Thyroid gland (tissue), 7 donors: ENCODE measurements around the gene KLHDC3.

DNA sequence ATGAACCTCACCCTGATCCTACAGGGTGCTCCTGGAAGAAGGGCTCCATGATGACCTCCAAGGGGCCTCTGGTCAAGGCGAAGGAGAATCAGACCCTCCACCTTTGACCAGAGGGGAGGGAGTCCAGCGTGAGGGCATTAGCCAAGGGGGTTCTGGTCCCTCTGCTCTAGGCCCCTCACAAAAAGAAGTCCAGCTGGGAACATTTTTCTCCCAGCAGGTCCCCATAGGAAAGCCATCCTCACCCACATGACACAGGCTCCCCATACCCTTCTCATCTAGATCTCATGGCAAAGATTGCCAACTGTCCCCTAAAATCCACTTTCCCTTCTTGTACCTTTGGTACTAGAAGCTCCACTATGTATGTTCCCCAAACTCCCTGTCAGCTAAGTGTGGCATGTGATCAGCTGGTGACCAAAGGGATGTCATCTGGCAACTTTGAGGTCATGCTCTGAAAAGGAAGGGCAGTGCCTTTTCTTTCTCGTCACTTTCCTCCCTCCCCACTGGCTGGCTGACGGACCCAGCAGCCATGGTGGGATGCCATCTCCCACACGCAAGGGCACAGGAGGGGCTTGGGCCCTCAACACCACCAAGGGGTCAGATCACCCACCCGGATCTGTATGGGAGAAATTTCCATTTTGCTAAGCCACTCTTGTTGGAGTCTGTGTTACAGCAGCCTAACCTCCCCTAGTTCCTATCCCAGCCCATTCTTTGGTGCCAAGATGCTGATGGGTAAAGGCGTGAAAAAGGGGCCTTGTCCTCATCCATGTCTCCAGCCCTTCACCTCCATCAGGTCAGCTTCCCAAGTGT lies 23.8 kb upstream of the TAF8 start:
- PRO-cap, 2 experiments = no peak in any of the 2 experiments
- RAMPAGE, long total RNA, 5 experiments = no peak in any of the 5 experiments

GRCh38 chr6:42105995-42106377 lies 36.4 kb downstream of the C6orf132 start:
- PRO-cap, 2 experiments = peak in 2 of 2 experiments; most common minus-strand start chr6:42106228 (in 2)
- RAMPAGE, long total RNA, 5 experiments = no peak in any of the 5 experiments

DNA sequence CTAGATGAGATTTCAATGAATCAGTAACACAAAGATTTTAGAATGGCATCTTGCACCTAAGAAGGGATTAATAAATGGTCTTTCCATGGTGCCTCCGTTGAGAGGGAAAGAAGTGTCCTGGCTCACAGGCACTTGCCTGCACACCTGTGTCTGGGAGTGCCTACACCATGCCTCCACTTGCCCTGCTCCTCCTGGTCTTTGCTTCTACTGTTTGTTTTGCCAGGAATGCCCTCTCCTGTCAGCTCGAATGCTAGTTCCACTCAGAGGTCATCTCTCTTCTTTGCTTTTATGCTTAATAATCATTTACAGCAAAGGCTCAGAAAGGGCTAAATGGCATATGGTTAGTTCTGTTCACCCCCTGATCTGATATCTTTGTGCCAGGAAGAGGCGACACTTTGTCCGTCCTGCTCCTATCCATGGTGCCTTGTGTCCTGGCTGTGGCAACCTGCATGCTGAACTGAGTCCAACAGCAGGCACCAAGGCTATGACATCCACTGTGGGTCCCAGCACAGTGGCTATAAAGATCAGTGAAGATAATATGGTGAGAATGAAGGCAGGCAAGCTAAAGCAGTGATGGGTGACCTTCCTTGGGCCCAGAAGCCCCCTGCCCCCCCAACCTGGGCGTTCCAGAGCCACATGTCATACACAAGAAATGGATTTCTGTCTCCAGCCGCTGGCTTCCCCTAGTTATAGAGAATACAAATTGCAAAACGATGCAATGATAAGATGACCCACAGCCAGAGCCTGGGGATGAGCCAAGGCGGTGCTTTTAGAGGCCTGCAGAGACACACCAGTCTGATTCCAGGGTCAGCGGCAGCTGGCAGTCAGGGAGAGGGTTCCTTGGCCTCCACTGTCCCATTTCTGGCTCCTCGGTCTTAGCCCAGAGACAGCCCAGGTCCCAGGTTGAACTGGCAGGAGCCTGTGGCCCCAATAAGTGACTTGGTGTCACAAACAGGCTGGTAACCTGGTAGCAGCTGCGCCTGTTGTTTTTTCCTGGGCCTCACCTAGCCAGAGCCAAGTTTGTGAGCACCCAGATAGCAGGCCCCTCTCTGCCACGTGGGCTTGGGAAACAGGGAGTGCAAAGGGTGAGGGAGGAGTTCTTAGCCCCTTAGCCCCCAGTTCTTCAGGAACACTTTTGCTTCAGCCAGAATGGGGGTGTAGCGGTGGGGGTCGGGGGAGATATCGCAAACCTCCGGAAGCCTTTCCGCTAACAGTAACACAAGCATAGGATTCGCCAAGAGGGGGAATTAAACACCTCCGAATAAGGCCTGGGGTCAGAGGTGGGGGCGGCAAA lies 1.2 kb downstream of the C6orf132 start:
- PRO-cap, 2 experiments = peak in 1 of 2 experiments; most common plus-strand start position 793 of the sequence (in 1); most common minus-strand start position 459 of the sequence (in 1)
- RAMPAGE, long total RNA, 5 experiments = no peak in any of the 5 experiments

- PRO-cap, 2 experiments = no peak in any of the 2 experiments
- RAMPAGE, long total RNA, 5 experiments = no peak in any of the 5 experiments
Measured at GRCh38 chr6:42197892-42198602, 3.3 kb upstream of the GUCA1B start.

GRCh38 chr6:42249317-42249605 lies 31.6 kb upstream of the MRPS10 start:
- PRO-cap, 2 experiments = no peak in any of the 2 experiments
- RAMPAGE, long total RNA, 5 experiments = no peak in any of the 5 experiments

- PRO-cap, 2 experiments = no peak in any of the 2 experiments
- RAMPAGE, long total RNA, 5 experiments = no peak in any of the 5 experiments
Measured at GRCh38 chr6:42367740-42368076, 84.0 kb downstream of the TRERF1 start.

- PRO-cap, 2 experiments = peak in 1 of 2 experiments; most common plus-strand start chr6:42390588 (in 1); most common minus-strand start chr6:42390492 (in 1)
- RAMPAGE, long total RNA, 5 experiments = no peak in any of the 5 experiments
Measured at GRCh38 chr6:42389679-42390802, 61.7 kb downstream of the TRERF1 start.

- PRO-cap, 2 experiments = no peak in any of the 2 experiments
- RAMPAGE, long total RNA, 5 experiments = no peak in any of the 5 experiments
Measured at GRCh38 chr6:42450069-42450740, 1.5 kb downstream of the TRERF1 start.

GRCh38 chr6:42742405-42742975 lies 3.4 kb downstream of the TBCC start:
- PRO-cap, 2 experiments = no peak in any of the 2 experiments
- RAMPAGE, long total RNA, 5 experiments = no peak in any of the 5 experiments

DNA sequence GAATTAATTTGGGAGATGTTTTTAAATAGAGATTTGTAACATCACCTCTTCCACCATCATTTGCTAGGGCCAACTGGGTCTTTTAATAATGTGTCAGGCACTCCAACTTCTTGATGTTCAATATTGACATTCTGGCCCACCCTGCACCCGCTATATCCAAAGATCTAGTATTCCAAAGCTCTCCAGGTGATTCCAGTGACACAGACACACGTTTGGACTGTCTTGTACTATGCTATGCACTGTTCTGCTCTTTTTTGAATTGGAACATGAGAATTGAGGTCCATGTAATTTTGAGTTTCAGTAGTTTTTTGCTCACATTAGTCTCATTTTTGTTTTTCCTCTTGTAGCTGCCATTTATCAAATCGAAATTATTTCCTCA lies 2.9 kb downstream of the BICRAL start:
- PRO-cap, 2 experiments = peak in 2 of 2 experiments; most common plus-strand start position 185 of the sequence (in 1); most common minus-strand start position 246 of the sequence (in 2)
- RAMPAGE, long total RNA, 5 experiments = no peak in any of the 5 experiments

DNA sequence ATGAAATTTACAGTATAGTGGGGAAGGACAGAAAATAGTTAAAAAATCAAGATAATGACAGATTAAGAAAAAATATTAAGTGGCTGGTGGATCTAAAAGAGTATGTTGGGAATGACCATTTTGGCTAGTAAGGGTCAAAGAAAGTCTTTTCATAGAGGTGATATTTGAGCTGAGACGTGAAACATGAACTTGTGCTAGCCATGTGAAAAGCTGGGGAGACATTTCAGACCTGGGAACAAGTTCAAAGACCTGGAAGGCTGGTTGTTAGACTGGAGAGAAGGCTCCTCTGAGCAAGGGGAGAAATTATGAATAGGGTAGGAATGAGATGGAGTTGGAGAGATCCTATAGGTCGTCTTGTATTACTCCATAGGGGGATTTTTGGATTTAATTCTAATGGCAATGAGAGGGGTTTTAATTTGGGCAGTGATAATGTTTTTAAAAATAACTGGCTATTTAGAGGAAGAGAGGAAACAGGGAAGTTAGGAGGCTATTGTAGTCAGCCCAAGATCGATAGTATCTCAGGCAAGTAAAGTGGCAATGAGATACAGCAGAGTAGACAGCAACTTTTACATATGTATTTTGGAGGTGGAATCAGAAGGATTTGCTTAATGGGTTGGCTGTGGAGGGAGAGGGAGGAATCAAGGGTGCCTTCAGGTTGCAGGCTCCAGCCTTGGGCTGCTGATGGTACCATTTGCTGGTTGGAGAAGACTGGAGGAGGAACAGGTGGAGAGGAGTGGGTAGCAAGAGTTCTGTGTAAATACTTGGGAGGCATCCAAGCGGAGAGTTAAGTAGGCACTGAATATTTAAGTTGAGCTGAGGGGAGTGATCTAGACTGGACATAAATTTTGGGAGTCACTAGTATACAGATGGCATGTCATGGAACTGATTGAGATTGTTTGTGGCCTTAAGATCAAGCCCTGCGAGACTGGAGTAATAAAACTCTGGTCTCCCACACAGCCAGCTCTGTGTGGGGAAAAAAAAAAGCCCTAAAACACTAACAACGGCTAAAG lies 5.0 kb downstream of the BICRAL start:
- PRO-cap, 2 experiments = peak in 1 of 2 experiments; most common plus-strand start position 681 of the sequence (in 1); most common minus-strand start position 693 of the sequence (in 1)
- RAMPAGE, long total RNA, 5 experiments = no peak in any of the 5 experiments

DNA sequence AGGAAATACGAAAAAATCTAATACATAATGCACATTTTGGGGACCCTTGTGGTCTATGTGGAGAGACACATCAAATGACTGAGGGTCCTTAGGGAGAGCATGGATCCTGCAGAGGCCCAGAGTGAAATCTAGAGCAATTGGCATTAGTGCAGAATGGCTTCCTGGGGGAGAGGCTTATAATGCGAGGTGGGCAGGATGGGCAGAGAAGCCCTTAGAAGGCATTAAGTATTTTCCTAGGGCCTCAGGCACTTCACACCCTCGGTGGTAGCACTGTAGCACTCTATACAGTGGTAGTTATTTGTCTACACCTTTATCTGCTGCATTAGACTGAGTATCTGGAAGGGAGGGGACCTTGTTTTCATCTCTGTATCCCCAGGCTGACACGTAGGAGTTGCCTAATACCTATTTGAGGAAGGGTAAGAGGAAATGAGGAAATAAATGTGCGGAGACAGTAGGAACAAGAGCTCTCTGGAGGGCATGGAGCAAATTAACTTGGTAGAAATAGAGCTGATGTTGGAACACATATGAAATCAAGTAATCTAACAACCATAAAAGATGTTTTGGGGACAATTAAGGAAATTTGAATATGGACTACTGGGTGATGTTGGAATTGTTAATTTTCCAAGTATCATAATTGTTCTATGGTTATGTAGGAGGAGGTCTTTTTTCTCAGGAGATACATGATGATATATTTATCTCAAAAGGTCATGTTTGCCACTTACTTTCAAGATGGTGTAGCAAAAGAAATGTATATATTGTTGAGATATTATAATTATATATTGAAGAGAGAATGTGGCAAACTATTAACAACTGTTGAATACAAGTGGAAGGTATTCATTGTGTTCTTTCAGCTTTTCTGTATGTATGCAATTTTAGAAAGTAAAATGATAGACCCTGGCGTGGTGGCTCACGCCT lies 4.0 kb downstream of the CNPY3 start:
- PRO-cap, 2 experiments = no peak in any of the 2 experiments
- RAMPAGE, long total RNA, 5 experiments = no peak in any of the 5 experiments

DNA sequence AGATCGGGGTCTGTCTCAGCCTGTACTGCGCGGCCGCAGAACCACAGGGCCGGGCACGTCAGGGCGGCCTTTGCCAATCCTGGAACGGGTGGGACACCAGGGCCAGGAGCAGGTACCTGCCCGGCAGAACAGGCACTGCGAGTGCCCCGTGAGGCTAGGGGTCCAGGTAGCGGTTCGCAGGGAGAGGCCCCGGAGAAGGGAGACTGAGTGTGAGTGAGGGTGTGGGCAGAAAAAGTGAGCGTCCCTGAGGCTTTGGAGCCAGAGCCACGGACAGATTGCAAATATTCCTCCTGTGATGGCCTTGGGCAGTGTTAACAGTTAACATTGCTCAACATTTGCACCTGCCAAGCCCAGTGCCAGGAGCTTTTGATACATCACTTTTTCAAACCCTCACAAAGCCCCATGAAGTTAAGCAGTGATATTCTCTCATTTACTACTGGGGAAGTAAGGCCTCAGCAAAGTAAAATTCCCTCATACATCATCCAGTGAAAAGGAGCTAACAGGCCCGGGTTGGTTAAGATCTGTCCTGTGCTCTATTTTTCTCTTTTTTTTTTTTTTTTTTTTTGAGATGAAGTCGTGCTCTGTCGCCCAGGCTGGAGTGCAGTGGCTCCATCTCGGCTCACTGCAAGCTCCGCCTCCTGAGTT lies 575 bp downstream of the GNMT start:
- PRO-cap, 2 experiments = no peak in any of the 2 experiments
- RAMPAGE, long total RNA, 5 experiments = no peak in any of the 5 experiments

- PRO-cap, 2 experiments = peak in 2 of 2 experiments; most common plus-strand start chr6:43014249 (in 1)
- RAMPAGE, long total RNA, 5 experiments = start-site peak on the plus strand in 5 of 5 experiments, at chr6:43014213-43014297 at its widest, 200 to 1,550 reads per replicate
Measured at GRCh38 chr6:43014025-43014982, at the start of gene KLHDC3. Gene KLHDC3, plus strand, starts transcription at chr6:43014249.

DNA sequence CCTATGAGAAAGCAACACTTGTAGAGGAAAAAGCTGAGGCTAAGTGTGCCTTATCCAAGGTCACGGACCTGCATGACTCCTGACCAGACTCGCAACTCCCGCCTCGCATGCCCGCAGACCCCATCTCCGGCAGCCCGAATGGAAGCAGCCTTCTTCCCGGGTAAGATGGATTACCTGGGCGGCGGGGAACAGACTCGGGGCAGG lies 220 bp downstream of the MRPL2 start:
- PRO-cap, 2 experiments = no peak in any of the 2 experiments
- RAMPAGE, long total RNA, 5 experiments = no peak in any of the 5 experiments

DNA sequence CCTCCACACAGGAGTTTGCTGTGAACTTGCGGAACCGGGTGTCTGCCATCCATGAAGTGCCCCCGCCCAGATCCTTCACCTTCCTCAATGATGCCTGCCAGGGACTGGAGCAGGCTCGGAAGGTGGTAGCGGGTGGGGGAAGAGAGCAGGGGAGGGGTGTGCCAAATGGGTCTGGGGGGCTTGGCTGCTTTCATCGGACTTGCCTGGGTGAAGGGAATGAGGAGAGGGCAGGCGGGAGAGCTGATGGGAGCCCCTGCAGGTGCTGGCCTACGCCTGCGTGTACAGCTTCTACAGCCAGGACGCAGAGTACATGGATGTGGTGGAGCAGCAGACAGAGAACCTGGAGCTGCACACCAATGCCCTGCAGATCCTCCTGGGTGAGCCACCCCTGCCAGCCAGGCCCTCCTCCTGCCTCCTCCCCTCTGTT lies 6.7 kb downstream of the DNPH1 start:
- PRO-cap, 2 experiments = no peak in any of the 2 experiments
- RAMPAGE, long total RNA, 5 experiments = no peak in any of the 5 experiments

- PRO-cap, 2 experiments = no peak in any of the 2 experiments
- RAMPAGE, long total RNA, 5 experiments = no peak in any of the 5 experiments
Measured at GRCh38 chr6:43355576-43356609, 13.6 kb downstream of the ZNF318 start.

DNA sequence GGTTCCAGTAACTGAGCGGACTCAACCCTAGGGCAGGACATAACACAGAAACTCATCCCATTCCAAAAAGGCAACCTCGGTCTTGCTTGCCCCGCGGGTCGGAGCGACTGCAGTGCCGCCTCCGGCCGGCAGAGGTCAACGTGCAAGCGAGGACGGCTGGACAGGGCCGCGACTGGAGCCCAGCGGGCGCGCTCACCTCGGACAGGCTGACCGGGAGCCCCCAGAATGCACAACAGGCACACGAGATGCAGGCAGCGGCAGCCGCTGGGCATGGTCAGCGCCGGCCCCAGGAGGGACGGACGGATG lies 841 bp downstream of the DLK2 start:
- PRO-cap, 2 experiments = no peak in any of the 2 experiments
- RAMPAGE, long total RNA, 5 experiments = no peak in any of the 5 experiments

GRCh38 chr6:43504514-43505636 lies 5.3 kb downstream of the LRRC73 start:
- PRO-cap, 2 experiments = no peak in any of the 2 experiments
- RAMPAGE, long total RNA, 5 experiments = no peak in any of the 5 experiments

GRCh38 chr6:43510592-43511292 lies 596 bp upstream of the LRRC73 start:
- PRO-cap, 2 experiments = no peak in any of the 2 experiments
- RAMPAGE, long total RNA, 5 experiments = no peak in any of the 5 experiments